Diencephalon (tissue), 2 donors: ENCODE measurements around the gene BAG3.

DNA sequence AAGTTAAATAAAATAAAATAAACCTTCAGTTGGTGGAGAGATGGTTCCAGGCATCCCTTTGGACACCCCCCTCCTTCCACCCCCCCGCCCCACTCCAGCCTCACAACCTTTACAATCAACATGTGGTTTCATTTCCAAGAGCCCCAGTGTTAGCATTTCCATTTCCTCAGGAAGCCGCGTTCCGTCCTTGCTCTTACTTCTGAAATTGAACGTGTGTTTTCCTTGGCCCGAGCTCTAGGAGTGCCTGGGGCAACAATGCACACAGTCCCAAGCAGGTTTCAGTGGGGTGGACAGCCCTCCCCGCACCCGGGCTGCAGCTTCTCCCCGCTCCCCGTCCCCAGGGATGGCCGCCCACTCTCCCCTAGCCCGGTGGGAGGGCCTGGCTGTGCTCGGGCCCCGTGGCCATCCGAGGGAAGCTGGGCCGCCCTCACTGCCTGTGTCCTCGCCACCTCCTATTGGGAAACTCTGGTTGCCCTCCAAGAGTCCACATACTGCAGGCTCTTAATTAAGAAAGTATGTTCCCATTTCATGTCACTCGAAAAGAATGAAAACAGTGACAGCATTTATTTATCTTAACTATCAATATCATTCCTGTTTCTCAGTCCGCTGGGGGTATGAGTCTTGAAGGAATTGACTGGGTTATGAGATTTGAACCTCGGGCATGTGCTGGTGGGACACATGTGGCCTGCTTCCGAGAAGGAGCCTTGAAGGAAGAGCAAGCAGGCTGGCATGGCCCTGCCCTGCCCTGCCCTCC lies 163.7 kb downstream of the GRK5 start:
- RAMPAGE, long total RNA, result no peak

DNA sequence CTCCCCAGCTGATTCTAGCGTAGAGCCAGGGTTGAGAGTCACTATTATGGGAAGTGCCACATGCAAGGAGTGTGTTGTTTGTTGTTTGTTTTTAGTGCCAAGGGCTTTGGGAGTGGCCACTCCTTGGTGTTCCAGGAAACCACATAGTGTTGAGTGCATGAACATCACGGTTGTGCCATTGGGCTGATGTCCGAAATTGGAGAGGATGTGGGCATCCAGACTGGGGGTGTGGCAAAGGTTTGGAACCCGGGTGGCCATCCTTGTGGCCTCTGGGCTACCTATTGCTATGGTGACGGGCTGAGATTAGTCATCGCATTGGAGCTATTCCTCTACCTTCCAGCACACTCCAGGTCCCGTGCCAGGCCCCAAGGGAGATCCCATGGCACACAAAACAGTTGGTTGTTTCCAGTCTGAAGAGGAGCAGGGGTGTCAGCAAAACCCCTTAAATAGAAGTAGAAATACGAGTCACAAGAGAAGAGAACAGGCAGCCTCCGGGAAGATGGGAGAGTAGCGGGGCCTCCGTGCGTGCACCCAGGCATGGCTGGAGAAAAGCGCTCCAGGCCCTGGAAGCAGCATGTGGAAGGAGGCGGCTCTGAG lies 92.4 kb downstream of the RGS10 start:
- RAMPAGE, long total RNA, result no peak

GRCh38 chr10:119536062-119537121 lies 6.1 kb downstream of the RGS10 start:
- RAMPAGE, long total RNA, result start-site peak on the minus strand at chr10:119536539-119536586, 112 and 102 reads in 2 replicates

DNA sequence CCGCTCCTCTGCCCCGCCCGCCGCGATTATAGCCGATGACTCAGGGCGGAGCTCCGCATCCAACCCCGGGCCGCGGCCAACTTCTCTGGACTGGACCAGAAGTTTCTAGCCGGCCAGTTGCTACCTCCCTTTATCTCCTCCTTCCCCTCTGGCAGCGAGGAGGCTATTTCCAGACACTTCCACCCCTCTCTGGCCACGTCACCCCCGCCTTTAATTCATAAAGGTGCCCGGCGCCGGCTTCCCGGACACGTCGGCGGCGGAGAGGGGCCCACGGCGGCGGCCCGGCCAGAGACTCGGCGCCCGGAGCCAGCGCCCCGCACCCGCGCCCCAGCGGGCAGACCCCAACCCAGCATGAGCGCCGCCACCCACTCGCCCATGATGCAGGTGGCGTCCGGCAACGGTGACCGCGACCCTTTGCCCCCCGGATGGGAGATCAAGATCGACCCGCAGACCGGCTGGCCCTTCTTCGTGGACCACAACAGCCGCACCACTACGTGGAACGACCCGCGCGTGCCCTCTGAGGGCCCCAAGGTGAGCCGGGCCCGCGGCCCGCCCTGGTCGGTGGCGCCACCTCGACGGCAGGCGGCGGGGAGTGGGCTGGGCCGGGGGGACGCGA lies at the start of gene BAG3:
TSS of gene BAG3 (plus strand) at position 56 of the 616 bp plus-strand sequence.
- RAMPAGE, long total RNA, result no peak

- RAMPAGE, long total RNA, result no peak
These were observed 25.5 kb downstream of the BAG3 start for GRCh38 chr10:119676252-119677480.

DNA sequence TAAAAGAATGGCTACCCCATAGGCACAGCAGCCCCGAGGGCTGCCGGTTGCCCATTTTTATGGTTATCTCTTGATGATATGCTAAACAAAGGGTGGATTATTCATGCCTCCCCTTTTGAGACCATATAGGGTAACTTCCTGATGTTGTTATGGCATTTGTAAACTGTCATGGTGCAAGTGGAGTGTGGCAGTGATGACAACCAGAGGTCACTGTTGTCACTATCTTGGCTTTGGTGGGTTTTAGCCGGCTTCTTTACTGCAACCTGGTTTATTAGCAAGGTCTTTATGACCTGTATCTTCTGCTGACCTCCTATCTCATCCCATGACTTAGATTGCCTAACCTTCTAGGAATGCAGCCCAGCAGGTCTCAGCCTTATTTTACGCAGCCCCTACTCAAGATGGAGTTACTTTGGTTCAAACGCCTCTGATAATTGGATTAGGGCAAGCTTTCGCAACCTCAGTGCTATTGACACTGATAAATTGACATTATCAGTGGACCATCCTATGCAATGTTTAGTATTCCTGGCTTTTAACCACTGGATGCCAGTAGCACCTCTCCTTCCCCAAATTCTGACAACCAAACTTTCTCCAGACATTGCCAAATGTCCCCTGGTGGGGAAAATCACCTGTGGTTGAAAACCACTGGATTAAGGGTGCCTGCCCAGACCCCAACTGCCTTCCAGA lies 36.9 kb downstream of the BAG3 start:
- RAMPAGE, long total RNA, result no peak

- RAMPAGE, long total RNA, result no peak
These were observed 20.4 kb upstream of the INPP5F start for GRCh38 chr10:119705550-119705840.

GRCh38 chr10:120052919-120053668 lies 160.6 kb downstream of the SEC23IP start:
- RAMPAGE, long total RNA, result no peak

- RAMPAGE, long total RNA, result no peak
These were observed 150.2 kb upstream of the PLPP4 start for GRCh38 chr10:120306840-120307250.

- RAMPAGE, long total RNA, result no peak
These were observed 29.1 kb downstream of the WDR11 start for GRCh38 chr10:120880109-120880719.

DNA sequence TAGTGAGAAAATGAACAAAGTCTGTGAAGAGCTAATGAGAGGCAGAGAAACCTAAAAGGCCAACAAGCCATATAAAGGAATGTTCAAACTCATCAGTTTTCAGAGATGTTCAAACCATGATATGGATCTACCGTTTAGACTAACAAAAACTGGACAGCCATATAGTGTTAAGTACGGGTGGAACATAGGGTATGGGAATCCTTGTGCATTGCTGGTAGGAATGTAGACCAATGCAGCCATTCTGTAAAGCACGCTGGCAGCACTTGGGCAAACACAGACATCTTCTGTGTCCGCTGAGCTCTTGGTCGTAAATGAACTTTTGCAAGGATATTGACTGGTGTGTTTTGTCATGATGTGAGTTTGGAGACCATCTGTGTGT lies 33.6 kb downstream of the WDR11 start:
- RAMPAGE, long total RNA, result no peak

- RAMPAGE, long total RNA, result no peak
These were observed 145.5 kb downstream of the WDR11 start for GRCh38 chr10:120996505-120997181.

- RAMPAGE, long total RNA, result no peak
These were observed 253.5 kb downstream of the WDR11 start for GRCh38 chr10:121104524-121105145.

DNA sequence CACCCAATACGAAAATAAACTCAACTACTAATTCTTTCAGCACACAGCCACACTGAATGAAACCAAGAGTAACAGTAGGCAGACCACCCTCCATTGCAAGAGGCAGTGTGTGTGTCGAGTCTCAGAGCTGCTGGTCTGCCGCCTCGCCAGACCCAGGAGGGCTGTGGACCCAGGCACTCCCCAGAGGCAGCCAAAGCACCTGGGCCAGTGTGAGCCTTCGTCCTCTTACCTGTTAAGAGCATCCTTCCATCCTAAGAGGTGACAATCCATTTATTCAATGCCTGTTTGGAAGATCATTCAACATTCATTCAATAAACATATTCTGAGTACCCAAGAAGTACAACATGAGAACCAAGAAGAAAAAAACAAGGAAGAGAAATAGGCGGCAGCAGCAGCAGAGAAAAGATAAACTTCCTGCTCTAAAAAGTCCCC lies 238.7 kb downstream of the FGFR2 start:
- RAMPAGE, long total RNA, result no peak

DNA sequence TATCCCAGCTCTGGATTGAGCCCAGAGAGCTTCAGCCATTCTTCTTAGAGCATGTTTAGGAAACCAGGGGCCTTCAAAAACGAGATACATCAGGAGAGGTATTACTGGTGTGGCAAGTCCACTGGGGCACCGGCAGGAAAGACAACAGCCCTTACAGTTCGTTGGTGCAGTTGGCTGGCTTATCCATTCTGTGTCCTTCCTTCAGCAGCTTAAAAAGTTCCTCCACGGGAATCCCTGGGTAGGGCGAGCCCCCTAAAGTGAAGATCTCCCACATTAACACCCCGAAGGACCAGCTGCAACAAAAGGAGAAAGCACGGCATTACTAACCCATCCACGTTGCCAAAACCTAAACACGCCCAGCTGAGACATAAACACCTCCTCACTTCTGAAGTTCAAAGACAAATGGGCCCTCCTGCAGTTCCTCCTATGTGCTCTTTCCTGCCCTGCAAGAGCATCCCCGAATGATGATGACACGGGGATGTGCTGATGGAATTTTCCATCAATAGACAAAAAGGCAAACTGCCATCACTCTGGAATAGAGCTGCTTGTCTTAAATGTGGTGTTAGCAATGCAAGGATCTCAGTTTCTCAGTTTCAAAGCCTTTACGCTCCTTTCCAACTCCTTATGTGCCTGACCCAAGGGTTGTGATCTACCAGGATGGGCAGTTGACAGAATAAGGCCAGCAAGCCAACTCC lies 112.9 kb downstream of the FGFR2 start:
- RAMPAGE, long total RNA, result no peak

DNA sequence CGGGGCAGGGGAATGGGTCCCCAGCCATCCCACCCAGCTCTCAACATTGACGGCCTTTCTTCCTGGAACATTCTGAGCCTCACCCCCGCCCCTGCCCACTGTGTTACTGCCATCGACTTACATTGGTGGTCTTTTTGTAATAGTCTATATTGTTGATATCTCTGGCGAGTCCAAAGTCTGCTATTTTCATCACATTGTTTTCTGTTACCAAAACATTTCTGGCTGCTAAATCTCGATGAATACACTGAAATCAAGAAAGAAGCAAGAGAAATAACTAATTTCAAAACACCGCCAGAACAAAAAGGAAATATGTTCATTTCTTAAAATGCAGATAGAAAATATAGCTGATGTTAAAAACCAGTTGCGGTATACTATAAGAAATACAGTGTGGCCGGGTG lies 110.4 kb downstream of the FGFR2 start:
- RAMPAGE, long total RNA, result no peak

- RAMPAGE, long total RNA, result no peak
These were observed 6.3 kb downstream of the ATE1 start for GRCh38 chr10:121921502-121921963.

DNA sequence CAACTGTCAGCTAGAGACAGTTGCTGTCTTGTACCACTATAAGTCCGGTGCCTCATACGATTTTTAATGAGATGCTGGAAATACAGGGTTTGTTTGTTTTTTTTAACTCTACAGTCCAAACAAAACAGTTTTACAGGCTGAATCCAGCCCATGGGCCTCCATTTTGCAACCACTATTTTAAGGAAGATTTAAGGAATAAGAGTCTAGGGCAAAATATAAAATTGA lies 941 bp upstream of the ATE1 start:
- RAMPAGE, long total RNA, result no peak

DNA sequence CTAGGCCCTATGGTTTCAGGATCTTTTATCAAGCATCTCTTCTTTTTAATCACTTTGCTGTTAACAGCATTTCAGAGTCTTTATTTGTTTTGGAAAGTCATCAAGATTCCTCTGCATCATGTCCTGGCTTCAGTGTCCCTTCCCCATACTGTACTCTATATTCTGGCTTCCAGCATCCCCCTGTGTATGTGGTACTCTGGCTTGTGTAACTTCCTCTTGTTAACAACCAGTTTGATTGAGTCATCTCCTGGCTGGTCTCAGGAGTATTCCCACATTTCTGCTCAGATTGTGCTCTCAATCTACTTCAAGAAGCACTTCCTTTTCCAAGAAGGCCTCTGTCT lies 14.9 kb upstream of the ATE1 start:
- RAMPAGE, long total RNA, result no peak

DNA sequence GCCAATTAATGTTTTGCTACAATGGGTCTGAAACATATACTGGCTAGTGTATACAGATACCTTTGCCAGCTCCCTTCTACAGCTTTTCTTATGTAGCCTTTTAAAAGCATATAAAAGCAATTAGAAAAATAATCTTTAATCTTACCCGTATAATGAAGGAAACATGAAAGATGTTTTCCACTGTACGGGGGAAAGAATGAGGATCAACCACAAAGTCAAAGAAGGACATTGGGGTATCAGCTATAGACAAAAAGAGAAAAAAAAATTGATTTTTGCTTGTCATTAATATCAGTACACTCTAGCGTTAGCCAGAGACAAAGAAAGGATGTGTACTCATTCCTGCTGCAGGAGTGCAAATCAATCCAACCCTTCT lies 13.8 kb downstream of the NSMCE4A start:
- RAMPAGE, long total RNA, result no peak